Metastatic Liver Carcinoma in the Lung (tissue), 2 donors: ENCODE data around the genes METTL21A and CRYGA.

DNA sequence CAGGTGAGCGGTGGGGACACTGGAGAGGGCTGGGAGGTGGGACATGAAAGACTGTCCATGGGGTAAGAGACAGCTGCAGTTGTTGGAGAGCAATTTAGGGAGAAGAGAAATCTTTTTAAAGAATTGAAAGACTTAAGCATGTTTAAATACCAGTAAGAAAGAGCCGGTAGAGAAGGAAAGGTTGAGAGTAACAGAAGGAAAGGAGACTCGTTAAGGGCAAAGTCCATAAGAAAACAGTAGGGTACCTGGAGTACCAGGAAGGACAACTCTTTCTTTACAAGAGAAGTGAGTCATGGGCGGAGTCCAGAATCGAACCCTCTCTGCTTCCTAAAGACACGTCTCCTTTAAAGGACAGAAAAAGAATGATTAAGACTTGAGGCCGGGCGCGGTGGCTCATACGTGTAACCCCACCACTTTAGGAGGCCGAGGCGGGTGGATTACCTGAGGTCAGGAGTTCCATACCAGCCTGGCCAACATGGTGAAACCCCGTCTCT lies 1.4 kb upstream of the CREB1 start:
- PRO-cap, 2 experiments: no peak in any of the 2 experiments

- PRO-cap, 2 experiments: no peak in any of the 2 experiments
Observed at GRCh38 chr2:207584694-207585347, 40.4 kb downstream of the METTL21A start.

DNA sequence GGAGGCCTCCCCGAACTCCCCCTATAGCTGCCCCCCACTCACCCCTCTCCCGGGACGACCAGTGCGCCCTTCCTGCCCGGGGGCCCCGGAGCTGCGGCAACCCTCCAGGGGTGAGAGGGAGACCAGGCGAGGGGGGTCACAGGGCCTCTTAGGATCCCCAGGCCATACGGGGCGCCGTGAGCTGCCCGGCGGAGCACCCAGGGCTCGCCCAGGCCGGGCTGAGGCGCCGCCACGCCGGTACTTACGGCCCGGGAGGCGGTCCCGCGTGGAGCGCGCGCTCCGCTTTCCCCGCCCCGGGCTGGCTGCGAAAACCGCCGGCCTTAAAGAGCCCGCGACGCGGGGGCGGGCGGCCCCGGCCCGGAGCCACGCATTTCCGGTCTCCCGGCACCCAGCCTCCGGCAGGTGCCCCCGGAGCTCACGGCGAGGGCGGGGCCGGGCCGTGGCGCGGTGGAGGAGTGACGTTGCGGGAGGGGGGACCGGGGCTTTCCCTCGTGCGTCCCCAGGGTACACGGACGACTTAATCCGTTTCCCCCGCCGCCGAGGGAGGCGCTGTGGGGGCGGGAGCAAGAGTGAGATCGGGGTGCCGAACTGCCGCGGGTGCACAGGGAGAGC lies at the start of gene METTL21A:
METTL21A (minus strand) TSS at position 375 of the 612 bp plus-strand sequence.
- PRO-cap, 2 experiments: peak in 2 of 2 experiments; most common plus-strand start position 572 of the sequence (in 2); most common minus-strand start position 220 of the sequence (in 1)

DNA sequence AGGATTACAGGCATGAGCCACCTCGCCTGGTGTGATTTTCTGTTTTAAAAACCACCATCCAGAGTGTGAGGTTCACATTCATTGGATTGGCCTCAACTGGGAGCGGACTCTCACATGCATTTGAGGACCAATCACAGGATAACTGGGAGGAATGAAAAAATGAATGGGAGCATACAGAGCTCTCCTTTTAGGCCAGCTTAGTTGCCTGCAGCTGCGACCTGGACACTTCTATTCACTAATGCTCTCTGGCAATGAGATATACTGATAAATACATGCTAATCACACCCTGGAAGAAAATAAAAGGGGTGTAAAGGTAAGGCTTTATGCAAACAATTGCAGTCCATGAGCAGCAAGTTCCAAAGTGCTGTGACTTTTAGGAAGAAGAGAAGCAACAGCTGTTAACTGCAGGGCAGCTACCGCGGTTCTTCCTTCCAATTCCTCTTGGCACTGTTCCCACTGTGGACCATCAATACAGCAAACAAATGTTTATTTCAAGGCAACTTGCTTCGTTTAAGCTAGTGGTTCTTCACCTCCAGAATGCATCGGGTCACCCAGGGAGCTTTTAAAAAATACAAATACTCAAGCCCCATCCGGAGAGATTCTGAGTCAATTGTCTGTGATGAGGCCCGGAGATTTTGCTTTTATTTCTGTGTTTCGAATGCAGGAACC lies 49.6 kb upstream of the FZD5 start:
- PRO-cap, 2 experiments: no peak in any of the 2 experiments

GRCh38 chr2:207825597-207826206 lies 56.0 kb upstream of the FZD5 start:
- PRO-cap, 2 experiments: peak in 1 of 2 experiments; most common plus-strand start chr2:207825868 (in 1)

DNA sequence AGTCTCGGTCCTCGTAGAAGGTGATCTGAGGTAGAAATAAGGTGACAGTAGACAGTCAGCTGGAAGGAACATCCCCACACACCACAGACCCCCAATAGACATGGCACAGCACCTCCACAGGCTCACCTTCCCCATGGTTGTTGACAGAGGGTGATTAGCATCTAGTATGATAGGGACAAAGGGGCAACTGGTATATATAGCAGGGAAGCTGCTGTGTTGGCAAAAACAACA lies at the start of gene CRYGA:
CRYGA (minus strand) TSS at position 168 of the 231 bp plus-strand sequence.
- PRO-cap, 2 experiments: no peak in any of the 2 experiments

DNA sequence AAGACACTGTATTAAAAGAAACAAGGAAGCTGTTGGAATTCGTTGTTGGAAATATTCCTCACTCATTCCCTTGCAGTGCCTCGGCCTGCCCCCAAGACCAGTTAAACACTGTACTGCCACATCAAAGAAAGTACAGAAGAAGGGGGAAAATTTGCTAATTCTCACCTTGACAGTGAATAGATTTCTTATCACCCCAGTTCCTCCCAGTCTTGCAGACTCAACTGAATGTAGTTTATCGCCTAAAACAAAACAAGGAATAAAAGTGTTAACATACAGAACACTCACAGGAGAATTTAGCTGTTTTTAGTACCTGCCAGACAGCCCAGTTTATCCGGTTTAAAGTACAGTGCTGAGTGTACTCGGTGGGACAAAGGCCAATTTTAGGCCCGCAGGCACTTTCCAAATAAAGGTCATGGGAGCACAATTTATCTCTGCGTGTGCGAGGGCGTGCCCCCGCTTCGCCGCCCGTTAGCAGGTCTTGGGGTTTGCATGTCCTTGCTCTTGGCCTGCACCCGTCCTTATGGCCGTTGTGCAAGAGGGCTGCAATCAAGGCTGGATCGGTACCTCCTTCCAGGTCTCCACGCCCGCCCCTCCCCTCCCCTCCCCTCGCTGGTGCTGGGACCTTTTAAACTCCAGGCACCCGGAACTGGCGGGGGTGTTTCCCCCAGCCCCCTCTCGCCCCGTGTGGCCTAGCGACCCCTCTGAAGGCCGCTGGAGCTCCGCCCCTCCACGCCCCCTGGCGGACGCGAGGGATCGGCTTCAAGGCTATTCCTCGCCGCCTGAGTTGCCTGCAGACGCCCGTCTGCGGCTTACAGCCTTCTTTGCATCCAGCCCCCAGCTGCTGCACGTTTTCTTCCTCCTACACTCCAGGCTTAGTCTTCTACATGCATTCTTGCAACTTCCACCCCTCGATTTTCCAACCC lies 889 bp downstream of the IDH1 start:
- PRO-cap, 2 experiments: peak in 2 of 2 experiments; most common plus-strand start position 768 of the sequence (in 1); most common minus-strand start position 520 of the sequence (in 2)

DNA sequence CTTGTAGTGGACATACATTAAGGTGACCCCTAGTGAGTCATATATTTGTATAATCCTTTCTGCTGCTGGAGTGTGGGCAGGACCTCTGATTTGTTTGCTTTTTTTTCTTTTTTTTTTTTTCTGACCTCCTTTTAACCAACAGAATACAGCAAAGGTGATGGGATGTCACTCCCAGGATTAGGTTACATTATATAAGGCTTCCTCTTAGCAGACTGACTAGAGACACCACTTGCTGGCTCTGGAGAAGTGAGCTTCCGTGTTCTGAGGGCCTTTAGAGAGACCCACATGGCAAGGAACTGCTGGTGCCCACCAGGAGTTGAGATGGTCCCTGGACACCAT lies 201.9 kb downstream of the PTH2R start:
- PRO-cap, 2 experiments: no peak in any of the 2 experiments

DNA sequence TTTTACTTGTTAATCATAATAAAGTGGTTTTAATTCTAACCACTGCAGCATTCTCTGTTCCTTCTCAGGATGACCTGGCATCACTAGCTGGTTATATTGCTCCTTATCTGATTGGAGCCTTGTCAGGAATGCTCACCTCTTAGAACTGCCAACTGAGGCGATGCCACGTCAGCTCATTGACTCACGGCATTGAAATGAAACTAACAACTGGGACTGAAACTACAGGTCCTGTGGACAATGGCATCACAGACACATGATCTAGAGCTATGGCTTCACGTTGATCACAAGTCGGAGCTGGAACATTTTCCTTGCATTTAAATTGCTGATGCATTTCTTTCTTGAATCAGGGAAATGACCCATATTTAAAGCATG lies 54.9 kb upstream of the MAP2 start:
- PRO-cap, 2 experiments: peak in 1 of 2 experiments; most common minus-strand start position 66 of the sequence (in 1)

- PRO-cap, 2 experiments: no peak in any of the 2 experiments
Observed at GRCh38 chr2:209619726-209620181, 151.9 kb upstream of the UNC80 start.

DNA sequence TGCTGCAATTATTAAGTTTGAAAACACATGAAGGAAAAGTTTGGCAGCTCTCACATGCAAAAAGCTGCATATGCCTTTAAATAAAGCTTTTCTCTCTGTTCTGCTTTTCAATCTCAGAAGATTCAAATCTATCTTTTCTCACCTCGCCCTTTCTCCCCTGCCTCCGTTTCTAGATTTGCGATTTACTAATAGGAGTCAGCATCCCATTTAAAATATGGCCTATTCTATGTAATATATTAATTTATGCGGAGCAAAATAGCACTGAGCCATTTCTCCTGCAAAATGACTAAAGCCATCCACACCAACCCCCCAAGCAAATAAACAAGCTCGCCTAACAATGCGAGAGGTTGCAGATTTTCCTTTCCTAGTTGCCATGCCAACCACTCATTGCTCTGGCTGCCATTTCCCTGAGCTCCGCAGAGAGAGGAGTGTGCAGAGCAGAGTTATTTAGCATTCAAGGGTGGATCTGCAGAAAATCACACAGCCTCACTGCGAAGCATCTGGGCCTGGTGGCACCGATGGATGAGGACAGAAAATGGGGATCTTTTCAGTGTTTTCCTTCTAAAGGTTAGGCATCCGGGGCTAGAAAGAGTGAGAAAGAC lies 110.5 kb upstream of the UNC80 start:
- PRO-cap, 2 experiments: no peak in any of the 2 experiments

DNA sequence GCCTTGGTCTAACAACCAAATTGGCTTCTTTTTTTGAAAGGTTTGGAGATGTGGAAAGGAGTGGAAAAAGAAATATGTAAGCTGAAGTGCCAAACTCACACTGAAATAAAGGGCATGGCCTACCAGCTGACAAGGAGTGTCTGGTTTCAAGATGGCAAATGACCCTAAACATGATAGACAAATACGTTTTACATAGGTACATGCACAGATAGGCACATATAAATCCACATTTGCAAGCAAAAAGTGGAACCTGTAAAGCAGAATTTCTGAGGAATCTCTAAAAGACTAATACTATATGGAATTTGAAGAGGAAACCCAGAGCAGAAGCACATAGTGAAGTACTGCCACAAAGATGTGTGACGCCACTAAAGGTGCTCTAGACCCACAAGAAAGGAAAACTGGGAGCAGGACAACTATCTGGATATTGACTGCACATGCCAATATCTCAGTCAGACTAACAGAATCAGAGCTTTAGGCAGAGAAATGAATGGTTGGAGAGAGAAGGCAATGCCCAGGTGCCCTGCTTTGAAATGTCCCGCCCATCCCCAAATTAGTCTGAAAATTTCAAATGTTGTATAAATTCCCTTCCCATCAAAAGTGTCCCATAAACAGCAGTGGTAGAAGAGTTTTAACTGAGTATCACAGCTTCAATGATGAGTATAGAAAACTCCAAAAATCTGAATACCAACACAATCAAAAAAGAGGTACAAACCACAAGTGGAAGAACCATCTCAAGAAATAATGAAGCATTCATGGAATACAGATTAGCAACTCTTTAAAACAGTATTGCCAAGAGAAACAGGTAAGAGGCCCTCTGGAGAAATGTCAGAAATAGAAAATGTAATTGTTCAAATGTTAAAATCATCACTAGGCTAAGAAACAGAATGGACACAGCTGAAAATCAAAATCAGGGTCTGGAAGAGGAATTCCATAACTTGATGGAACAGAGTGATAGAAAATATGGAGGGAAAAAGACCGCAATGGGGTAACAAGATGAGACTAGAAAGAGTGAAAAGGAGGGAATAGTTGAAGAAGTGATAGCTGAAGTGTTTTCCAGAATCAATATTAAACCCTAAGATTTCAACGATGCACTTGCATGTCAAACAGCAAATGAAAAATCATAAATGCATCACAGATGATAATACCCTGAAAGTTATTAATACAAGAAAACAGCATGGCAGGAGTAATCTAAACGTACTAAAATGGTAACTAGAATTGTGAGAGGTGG lies 30.1 kb downstream of the RPE start:
- PRO-cap, 2 experiments: no peak in any of the 2 experiments

DNA sequence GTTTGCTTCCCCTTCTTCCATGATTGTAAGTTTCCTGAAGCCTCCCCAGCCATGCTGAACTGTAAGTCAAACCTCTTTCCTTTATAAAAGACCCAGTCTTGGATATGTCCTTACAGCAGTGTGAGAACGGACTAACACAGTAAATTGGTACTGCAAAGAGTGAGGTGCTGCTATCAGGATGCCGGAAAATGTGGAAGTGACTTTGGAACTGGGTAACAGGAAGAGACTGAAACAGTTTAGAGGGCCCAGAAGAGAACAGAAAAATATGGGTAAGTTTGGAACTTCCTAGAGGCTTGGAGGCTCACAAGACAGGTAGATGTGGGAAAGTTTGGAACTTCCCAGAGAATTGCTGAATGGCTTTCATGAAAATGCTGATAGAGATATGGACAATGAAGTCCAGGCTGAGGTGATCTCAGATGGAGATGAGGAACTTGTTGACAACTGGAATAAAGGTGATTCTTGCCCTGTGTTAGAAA lies 52.8 kb downstream of the RPE start:
- PRO-cap, 2 experiments: no peak in any of the 2 experiments

- PRO-cap, 2 experiments: no peak in any of the 2 experiments
Observed at GRCh38 chr2:210584783-210585319, 28.5 kb downstream of the CPS1 start.

GRCh38 chr2:210593060-210593666 lies 36.8 kb downstream of the CPS1 start:
- PRO-cap, 2 experiments: no peak in any of the 2 experiments

DNA sequence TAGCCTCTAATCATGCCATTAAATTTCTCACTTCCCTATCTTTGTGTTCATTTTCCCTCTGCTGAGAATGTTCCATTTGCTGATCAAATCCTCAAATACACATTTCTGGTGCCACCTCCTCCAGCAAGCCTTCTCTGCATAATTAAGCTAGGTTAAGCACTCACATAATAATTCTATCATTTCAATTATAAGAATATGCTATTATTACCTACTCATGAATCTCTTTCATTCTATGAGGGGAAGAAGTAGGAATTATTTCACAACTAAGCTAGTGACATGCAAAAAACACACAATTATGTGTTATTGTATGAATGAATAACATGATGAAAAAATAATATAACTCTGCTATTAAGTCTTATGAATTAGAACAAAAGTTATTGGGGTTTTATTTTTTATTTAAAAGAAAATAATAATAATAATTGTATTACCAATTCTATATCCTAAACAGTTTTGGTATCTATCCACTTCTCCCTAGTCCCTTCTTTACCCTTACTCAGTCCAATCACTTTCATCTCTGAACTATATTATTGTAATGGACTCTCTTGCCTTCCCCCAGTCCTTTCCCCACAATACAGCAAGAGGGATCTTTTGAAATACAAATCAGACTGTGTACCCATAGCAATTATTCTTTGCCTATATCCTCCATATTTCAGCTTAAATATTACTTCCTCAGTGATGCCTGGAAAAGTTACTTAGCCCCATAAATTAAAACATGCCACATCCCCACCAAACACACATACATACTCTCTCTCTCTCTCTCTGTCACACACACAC lies 63.0 kb downstream of the ERBB4 start:
- PRO-cap, 2 experiments: no peak in any of the 2 experiments

- PRO-cap, 2 experiments: no peak in any of the 2 experiments
Observed at GRCh38 chr2:213002858-213003222, 148.6 kb downstream of the IKZF2 start.

DNA sequence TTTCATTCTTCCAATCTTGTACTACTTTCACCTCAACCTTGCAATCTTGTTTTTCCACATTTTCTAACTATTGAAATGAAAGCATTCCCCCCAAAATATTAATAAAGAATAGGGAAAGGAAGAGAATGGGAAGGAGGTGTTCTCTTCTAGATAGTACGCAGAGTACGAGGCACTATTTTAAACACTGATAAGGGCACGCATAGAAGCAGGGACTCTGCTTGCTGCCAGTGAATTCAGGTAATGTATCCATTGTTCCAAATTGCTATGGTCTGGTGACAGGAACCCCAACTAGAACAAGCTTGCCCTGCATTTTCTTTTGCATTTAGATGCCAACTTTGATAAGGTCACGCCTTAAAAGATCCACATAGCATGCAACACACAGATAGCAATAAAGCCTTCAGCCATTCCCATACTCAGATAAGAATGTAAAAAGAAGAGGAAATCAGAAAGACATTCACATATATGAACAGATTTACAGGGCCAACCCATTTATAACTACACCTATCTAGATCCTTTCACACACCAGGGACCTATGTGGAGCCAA lies 46.9 kb downstream of the IKZF2 start:
- PRO-cap, 2 experiments: no peak in any of the 2 experiments

DNA sequence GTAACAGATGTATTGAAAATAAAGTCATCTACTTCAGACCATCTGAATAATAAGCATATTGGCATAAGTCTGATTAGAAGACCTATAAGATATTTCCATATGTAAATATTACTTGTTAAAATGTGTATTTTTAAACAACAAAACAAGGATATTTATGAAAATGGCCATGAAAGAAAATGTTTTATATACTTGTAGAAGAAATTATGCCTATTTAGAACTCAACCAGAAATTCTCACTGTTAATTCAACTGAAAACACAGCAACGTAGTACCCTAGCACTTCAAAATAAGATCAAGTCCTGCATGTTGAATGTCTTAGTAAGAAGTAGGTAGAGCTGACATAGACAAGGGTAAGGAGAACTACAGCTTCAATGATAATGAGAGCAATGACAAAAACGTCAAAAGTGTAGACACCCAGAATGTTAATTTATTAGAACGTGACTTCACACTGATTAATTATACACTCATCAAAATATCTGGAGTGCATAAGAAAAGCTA lies 13.8 kb downstream of the IKZF2 start:
- PRO-cap, 2 experiments: no peak in any of the 2 experiments

DNA sequence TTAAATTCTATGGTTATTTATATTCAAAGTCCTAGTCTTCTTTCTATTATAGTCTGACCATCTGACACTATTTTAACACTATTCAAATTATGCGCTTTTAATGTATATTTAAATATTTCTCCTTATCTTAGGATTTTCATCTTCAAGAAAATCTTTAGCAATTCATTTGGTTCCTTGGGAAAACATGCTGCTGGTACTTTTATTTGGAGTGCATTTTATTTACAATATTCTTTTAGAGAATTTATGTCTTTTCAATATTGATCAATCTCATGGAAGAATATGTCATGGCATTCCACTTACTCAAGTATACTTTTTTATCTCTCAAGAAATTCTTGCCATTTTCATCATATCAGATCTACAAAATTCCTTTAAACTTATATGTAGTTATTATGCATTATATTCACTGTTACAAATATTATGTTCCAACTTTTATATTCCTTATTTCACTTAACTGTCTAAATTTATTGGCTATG lies 266.1 kb downstream of the SPAG16 start:
- PRO-cap, 2 experiments: no peak in any of the 2 experiments